Daoy (cell line): ENCODE results near the gene FEZ2.

- RAMPAGE, long total RNA, result no peak
Measured at GRCh38 chr2:34677182-34678148, 1078.4 kb upstream of the FAM98A start.

DNA sequence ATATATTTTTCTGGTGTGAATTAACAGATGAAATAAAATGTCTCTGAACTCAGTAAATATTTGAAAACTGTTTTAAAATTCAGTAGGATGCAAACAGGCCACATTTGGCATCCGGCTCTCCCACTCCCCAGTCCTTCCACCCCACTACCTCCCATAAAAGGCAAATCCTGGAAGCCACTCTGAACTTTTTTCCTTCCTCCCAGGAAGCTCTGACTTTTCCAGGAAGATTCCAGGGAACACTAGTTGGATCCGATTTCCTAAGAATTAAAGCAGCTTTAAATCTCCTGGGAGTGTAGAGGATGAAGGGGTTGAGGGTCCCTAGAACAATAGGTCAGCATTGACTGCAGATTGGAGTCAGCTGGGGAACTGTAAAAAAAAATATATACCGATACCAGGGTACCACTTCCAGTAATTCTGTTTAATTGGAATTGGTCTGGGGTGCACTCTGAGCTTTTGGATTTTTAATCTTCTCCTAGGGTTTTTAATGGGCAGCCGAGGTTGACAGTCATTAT, 76.9 kb downstream of the CRIM1 start:
- RAMPAGE, long total RNA, result no peak

GRCh38 chr2:36467634-36468179, 112.1 kb downstream of the CRIM1 start:
- RAMPAGE, long total RNA, result no peak

DNA sequence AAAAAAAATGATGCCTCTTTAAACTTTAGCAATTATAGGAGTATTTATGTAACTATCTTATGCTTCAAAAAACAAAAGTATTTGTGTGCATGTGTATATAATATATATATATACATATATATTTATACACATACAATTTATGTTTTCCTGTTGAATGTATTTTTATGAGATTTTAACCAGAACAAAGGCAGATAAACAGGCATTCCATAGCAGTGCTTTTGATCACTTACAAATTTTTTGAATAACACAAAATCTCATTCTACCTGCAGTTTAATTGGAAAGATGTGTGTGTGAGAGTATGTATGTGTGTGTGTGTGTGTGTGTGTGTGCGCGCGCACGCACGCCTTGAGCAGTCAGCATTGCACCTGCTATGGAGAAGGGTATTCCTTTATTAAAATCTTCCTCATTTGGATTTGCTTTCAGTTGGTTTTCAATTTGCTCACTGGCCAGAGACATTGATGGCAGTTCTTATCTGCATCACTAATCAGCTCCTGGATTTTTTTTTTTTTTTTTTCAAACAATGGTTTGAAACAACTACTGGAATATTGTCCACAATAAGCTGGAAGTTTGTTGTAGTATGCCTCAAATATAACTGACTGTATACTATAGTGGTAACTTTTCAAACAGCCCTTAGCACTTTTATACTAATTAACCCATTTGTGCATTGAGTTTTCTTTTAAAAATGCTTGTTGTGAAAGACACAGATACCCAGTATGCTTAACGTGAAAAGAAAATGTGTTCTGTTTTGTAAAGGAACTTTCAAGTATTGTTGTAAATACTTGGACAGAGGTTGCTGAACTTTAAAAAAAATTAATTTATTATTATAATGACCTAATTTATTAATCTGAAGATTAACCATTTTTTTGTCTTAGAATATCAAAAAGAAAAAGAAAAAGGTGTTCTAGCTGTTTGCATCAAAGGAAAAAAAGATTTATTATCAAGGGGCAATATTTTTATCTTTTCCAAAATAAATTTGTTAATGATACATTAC, 47.9 kb downstream of the FEZ2 start:
- RAMPAGE, long total RNA, result no peak

- RAMPAGE, long total RNA, result no peak
Measured at GRCh38 chr2:36568493-36569263, 29.3 kb downstream of the FEZ2 start.

GRCh38 chr2:36597399-36598589, at the start of gene FEZ2:
Gene FEZ2 (minus strand): TSS chr2:36598168.
- RAMPAGE, long total RNA, result no peak

GRCh38 chr2:36762936-36763448, 66.5 kb downstream of the VIT start:
- RAMPAGE, long total RNA, result no peak

GRCh38 chr2:36955598-36955890, 10.8 kb downstream of the STRN start:
- RAMPAGE, long total RNA, result no peak

- RAMPAGE, long total RNA, result no peak
Measured at GRCh38 chr2:37136021-37136894, 20.5 kb downstream of the EIF2AK2 start.

GRCh38 chr2:37189595-37190265, 1.3 kb upstream of the SULT6B1 start:
- RAMPAGE, long total RNA, result no peak

DNA sequence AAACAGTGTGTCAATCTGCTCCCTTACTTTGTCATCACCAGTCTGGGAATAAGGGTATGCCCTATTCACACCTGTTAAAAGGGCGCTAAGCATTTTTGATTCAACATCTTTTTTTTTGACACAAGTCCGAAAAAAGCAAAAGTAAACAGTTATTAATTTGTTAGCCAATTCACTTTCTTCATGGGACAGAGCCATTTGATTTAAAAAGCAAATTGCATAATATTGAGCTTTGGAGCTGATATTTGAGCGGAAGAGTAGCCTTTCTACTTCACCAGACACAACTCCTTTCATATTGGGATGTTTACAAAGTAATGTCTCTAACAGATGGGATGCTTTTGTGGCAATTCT, 3.8 kb downstream of the CEBPZ start:
- RAMPAGE, long total RNA, result no peak

GRCh38 chr2:37326356-37326695, 1.7 kb upstream of the PRKD3 start:
- RAMPAGE, long total RNA, result no peak

DNA sequence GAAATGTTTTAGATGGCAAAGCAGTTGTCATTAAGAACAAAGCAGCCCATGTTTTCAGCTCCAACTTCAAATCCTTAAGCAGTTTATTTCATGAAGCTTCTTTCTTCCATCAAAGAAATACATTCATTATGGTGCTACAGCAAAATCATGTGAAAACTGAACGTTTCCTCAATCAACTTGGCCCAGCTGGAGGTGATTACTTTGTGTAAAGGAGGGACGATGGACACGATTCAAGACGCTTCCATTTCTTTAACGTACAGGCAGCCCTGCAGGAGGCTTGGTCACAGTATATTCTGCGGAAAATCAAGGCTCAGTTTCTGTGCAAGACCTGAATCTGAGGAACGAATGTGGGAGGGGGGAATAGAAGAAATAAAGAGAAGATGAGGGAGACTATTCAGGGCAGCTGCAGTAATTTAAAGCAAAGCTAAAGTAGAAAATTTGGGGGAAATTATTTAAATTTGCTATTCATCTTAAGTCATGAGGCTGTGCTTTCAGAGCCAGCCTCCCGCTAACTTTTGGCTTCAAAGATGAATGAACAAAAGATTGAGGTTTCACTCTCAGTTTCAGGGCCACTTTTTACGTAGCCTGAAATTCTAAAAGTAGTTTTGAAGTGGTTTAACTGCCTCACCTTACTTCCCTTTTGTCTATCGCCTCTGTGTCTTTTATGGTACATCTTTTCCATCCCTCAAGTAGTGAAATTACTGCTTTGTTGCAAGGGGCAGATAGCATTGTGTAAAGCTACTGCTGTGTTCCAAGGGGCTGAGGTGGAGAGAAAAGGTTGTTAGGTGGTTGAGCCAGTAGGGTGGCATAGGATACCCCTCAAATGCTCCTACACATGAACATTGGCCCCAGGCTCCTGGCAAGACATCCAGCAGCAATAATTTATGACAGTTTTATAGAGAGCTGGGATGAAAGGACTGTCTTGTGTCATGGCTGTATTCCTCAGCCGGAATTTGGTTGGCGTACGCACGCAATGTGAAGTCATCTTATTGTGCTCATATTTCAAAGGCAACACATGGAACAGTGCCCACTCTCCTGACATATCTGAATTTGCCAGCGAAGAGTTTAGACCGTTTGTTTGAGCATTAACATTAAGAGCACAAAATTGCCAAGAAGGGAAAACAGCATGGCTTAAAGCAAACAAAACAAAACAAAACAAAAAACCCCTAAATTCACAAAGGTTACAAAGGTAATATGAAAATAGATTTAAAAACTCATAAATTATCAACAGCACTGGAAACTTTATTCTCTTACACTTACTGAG, 32.0 kb downstream of the QPCT start:
- RAMPAGE, long total RNA, result no peak

GRCh38 chr2:37569233-37569535, 102.3 kb downstream of the CDC42EP3 start:
- RAMPAGE, long total RNA, result no peak

DNA sequence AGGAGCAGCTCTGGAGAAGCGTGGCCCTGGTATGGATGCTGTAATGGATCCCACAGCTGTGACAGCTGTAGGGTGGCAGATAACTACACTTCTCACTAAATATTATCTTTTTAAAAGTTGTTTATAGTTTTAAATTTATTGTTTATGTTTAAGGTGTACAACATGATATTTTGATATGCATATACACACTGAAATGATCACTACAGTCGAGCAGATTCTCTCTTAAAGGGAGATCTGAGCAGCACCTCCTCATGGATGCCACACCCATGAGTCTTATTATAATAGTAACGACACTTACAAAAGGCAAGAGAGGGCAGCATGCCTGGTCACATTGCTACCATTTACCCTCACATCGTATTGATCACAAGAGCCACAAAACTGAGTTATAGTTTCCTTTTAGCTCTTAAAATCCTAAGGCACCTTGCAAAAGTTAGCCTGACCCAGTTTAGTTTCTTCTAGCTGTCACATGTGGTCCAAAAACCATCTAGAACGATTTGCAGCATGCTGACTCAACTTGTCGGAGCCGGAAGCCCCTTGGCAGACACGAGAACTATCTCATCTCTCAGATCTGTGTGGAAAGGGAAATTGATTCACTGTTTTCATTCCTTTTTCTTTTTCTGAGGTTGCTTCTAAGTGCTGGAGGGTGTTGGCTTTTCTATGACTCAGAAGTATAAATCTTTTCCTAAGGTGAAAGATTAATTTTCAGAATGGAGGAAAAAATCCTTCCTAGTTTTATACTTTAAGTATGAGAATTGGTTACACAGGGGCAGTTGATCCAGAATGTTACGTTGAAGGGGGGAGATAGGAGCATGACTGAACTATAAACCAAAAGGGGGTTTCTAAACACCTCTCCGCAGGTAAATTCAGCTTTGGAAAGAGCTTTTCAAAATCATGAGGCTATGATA, 85.3 kb downstream of the CDC42EP3 start:
- RAMPAGE, long total RNA, result no peak

DNA sequence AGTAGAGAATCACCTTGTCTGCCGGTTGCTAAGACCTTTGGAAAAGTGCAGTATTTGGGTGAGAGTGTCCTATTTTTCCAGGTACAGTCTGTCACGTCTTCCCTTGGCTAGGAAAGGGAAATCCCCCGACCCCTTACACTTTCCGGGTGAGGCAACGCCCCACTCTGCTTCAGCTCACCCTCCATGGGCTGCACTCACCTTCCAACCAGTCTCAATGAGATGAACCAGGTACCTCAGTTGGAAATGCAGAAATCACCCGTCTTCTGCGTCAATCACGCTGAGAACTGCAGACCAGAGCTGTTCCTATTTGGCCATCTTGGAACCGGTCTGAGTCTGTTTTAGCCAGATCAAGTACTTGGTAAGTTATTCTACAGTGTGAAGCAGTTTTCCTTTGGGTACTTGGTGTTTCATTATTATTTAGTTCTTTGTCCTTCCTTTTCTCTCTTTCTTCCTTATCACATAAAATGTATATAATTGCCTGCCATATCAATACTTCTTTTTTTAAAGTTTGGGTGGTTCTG, 71.4 kb downstream of the CDC42EP3 start:
- RAMPAGE, long total RNA, result no peak

GRCh38 chr2:37614068-37614512, 57.4 kb downstream of the CDC42EP3 start:
- RAMPAGE, long total RNA, result no peak

- RAMPAGE, long total RNA, result no peak
Measured at GRCh38 chr2:37635424-37636203, 35.8 kb downstream of the CDC42EP3 start.

- RAMPAGE, long total RNA, result no peak
Measured at GRCh38 chr2:37929286-37929789, 4.3 kb downstream of the RMDN2 start.

DNA sequence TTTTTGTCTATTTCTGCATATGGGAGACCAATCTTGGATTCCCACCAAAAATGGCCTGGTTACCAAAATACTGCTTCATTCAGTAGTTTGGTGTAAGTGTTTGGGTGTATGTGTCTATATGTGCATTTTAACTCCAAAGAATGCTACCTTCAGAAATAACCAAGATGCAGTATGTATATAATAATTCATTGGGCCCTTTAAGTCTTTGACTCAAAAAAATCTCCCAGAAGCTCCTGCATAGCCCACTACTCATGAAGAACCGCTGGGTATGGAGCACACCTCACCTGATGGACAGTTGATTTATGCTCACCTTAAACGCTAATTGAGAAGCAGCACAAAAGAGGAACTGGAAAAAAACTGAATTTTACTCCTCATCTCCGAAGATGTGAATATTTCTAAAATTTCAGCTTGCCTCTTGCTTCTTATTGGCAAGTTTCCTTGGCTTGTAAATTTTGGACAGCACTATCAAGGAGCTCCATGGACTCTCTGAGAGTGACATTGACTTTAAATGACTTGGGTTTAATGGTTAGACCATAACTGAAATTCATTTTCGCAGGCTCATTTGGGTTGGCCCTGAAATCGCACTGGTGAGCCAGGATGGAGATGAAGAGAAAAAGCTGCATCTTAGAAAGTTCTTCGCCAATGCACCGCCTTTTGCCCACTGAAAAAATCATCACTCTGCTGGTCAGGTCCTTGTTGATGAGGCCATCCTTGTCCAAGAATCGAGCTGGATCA, 5.5 kb downstream of the CYP1B1 start:
- RAMPAGE, long total RNA, result no peak